HT-29 (cell line): ENCODE results near the gene OTOR.

GRCh38 chr20:8544786-8545588 is 412.9 kb downstream of the PLCB1 start:
- RAMPAGE, long total RNA: no peak

DNA sequence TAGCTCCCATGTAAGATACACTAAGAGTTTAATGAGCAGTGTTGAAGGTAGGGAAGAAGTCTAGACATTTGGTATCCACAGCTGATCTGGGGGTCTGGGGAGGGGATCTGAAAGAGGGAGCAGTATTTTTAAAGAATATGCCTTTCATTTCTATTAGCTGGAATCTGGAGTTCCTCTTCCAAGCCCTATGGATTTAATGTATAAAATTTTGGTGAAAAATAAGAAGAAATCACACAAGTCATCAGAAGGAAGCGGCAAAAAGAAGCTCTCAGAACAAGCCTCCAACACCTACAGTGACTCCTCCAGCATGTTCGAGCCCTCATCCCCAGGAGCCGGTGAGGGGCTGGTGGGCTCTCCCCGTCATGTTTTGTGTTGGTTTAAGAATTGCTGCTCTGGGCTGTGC is 351.4 kb upstream of the PLCB4 start:
- RAMPAGE, long total RNA: no peak

DNA sequence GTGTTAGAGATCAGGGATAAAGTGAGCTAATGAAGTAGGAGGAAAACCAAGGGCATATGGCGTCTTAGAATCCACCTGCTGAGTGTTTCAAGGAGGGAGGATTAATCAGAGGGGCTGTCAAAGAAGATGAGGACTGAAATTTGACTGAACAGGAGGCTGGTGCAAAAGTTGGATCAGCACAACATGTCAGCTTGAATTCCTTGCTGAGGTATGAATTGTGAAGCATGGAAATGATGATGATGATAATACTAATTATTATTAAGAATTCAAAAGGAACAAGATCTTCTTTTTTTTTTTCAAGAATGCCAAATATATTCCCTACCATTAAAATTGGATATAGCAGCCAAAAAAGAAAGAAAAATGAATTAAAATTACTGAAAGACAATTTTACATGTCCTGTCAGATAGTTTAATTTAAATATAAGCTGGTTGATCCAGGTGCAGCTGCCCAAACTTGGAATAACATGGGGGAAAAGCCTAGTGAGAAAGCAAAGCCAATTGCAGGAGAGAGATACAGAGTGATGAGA is 39.5 kb downstream of the PLCB4 start:
- RAMPAGE, long total RNA: no peak

DNA sequence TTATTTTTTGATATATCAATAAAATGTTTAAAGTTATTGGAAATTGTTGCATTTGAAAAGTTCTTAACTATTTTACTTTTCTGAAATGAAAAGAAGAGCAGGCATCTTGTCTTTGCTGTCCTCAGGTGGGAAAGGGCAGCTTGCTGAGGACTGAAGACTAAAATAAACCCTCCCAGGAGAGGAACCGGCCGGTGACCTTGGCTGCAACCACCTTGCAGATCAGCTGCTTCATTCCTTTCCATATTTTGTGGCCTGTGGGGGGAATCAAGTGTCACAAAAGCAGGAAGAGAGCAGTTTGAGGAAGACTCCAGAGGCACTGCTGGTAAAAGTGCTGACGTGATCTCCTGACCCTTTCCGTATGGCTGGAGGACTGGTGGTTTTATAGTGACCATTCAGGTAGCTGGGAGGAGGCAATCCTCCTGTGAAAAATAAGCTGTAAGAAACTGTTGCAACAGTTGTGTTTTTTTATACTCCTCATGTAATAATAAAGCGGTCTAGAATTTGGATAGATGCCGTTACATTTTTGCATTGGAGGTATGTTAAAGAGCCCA is 157.0 kb downstream of the PLCB4 start:
- RAMPAGE, long total RNA: no peak

GRCh38 chr20:9233994-9234627 is 165.2 kb downstream of the PLCB4 start:
- RAMPAGE, long total RNA: no peak

DNA sequence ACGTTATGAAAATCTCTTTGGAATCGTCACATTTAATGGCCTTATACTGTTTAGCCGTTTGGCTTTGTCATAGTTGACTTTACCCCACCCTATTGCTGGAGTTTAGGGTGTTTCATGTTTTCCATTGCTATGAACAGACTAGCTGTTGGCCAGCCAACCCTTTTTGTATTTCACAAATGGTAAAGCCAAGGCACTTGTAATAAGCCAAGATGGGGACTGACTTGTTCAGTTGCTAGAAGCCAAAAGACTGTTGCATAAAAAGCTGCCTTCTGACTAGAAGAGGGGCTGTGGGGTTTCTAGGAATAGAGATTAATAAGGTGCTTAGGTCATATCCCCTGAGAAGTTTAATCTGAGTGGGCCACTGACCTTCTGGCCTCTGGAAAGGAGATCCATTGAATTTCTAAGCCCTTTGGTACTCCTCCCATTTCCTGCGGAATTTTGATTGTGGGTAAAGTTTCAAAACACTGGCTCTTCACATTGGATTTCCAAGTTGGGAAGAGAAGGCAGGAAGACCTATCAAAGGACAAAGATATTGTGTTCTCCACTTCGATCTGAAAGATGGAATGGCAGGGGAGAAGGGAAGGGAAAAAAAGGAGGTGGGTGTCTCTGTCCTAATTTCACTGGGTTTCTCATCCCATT is 211.1 kb downstream of the PLCB4 start:
- RAMPAGE, long total RNA: no peak

- RAMPAGE, long total RNA: no peak
Observed at GRCh38 chr20:10619285-10620091, 54.3 kb downstream of the JAG1 start.

DNA sequence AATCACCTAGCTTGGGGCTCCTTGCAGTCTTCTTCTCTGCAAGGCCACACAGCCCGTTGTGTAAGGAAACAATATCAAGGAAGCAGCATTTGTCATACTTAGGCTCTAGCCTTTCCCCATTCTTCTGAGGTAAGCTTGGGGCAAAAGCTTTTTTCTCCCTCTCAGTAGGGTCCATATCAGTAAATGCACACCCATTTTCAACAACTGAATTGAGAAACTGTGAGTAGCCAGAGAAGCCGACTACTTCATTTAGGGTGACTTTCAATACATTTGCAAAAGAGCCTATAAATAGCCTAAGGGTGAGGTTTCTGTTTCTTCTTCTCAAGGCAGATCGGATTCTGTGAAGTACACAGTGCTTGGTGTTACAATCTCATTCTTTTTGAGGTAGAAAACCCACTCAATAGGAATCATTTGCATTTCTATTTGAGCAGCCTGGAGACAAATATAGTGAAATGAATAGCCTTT is 61.7 kb downstream of the BTBD3 start:
- RAMPAGE, long total RNA: no peak

GRCh38 chr20:12045275-12045726 is 127.6 kb downstream of the BTBD3 start:
- RAMPAGE, long total RNA: no peak

GRCh38 chr20:13379396-13380211 is 158.5 kb downstream of the ISM1 start:
- RAMPAGE, long total RNA: no peak

GRCh38 chr20:13661186-13661624 is 22.5 kb upstream of the TASP1 start:
- RAMPAGE, long total RNA: no peak

GRCh38 chr20:14387477-14387831 is 50.0 kb upstream of the FLRT3 start:
- RAMPAGE, long total RNA: no peak

- RAMPAGE, long total RNA: no peak
Observed at GRCh38 chr20:14467517-14468012, 130.2 kb upstream of the FLRT3 start.

GRCh38 chr20:14984812-14985499 is 647.5 kb upstream of the FLRT3 start:
- RAMPAGE, long total RNA: no peak

- RAMPAGE, long total RNA: no peak
Observed at GRCh38 chr20:15923052-15923716, 650.1 kb downstream of the KIF16B start.

DNA sequence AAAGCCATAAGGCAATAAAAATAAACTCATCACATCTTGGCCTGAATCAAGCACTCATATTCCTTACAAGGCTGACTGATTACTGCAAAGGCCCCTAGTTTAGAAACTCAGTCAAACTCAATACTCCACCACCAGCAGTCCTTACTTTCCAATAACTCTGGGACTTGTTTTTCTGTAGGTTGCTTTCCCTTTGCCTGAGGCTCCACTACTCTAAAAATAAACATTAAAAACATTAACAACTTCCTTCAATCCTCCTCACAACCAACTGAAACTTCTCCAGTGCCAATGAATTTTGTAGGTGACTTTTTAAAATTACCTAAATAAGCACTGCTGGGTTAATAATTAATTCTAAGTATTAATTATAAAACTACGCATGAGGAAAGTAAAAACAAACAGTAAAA is 3.8 kb downstream of the KIF16B start:
- RAMPAGE, long total RNA: no peak

DNA sequence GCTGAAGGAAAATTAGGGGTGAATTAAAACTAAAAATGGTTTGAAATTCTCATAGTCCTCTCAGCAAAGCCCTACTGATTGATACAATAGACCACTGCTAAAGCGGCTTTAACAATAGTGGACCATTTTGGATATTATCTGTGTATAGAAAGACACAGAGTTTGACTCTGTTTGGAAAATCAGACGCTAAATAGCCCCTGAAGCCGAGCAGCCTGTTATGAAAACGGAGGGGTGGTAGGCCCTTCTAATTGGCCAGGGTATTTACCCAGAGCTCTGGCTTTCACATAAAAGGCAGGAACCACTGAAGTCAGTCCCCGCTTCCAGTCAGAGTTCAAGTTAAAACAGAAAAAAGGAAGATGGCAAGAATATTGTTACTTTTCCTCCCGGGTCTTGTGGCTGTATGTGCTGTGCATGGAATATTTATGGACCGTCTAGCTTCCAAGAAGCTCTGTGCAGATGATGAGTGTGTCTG is at the start of gene OTOR:
Gene OTOR (plus strand): TSS at position 313 of the 472 bp plus-strand sequence.
- RAMPAGE, long total RNA: no peak

DNA sequence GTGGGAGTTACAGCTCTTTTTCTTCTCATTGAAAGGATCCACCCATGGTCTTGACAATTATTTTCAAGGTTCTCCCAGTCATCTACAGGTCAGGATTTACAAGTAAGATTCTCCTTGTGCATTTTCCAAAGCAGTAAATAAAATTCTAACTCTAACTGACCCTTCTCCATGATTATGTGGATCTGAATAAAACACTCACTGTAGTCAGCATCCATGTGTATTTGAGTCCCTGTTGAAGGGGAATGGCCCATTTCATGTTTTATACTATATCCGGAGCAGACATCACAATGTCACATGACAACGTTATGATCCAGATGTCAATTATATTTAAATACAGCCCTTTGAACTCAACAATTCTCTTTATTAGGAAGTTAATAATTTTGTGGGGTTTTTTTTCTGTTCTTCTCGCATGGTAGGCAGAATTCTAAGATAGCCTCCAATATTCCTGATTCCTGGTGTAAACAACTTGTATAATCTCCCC is 180.5 kb upstream of the PCSK2 start:
- RAMPAGE, long total RNA: no peak

DNA sequence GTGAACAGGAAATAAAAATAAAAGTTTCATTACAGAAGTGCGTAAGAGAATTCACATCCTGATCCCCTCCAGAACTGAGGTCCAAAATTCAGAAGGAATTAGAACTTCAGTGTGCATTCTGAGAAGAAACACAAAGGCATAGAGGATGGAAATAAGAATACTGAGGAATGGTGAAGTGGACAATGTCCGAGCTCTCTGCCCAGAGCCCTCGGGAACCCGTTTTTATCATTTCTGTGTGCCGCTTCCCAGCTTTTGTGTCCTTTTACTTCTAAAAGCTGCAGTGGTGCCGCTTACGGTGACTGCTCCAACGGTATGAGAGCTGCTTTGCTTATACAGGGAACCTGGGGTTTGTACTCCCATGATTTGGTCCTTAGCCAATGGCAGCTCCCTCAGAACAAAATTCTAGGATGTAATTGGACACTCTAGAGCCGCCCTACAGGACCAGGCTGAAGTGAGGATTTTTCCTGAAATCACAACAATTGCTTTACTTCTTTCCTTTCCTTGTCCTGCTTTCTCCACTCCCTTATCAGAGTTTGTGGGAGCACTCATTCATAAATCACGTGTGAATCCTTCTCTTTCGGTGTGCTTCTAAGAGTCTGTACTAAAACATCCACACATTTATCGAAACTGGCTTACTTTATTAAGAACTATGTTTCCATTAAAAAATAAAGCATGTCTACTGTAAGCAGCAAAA is 24.2 kb upstream of the PCSK2 start:
- RAMPAGE, long total RNA: no peak

DNA sequence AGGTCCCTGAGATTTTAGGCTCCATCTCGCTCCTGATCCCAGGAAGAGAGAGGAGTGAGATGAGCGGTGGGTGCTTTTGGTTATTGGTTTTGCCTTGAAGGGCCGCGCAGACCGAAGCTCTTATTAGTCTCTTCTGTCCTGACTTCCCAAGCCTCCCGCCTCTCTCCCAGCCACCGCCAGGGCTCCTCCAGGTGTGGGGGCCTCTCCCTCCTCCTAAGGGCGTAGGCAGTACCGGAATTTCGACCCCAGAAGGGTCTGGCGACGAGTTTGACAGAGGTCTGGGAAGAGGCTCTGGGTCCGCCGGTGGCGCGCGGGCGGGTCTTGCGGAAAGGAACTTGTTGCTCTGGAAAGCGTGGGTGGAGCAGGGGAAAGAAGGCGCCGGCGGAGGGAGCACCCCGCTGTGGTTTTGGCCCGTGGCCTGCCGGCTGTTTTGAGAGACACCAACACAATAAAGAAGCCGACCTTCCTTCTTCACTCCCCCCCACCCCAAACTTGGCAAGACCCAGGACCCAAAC is 1.8 kb downstream of the PCSK2 start:
- RAMPAGE, long total RNA: no peak